Hematopoietic multipotent progenitor cell (in vitro differentiated cells): ENCODE results near the genes MAB21L2 and ARFIP1.

- CAGE, long polyA plus RNA = no peak
Observed at GRCh38 chr4:148202993-148204049, 238.9 kb downstream of the NR3C2 start.

DNA sequence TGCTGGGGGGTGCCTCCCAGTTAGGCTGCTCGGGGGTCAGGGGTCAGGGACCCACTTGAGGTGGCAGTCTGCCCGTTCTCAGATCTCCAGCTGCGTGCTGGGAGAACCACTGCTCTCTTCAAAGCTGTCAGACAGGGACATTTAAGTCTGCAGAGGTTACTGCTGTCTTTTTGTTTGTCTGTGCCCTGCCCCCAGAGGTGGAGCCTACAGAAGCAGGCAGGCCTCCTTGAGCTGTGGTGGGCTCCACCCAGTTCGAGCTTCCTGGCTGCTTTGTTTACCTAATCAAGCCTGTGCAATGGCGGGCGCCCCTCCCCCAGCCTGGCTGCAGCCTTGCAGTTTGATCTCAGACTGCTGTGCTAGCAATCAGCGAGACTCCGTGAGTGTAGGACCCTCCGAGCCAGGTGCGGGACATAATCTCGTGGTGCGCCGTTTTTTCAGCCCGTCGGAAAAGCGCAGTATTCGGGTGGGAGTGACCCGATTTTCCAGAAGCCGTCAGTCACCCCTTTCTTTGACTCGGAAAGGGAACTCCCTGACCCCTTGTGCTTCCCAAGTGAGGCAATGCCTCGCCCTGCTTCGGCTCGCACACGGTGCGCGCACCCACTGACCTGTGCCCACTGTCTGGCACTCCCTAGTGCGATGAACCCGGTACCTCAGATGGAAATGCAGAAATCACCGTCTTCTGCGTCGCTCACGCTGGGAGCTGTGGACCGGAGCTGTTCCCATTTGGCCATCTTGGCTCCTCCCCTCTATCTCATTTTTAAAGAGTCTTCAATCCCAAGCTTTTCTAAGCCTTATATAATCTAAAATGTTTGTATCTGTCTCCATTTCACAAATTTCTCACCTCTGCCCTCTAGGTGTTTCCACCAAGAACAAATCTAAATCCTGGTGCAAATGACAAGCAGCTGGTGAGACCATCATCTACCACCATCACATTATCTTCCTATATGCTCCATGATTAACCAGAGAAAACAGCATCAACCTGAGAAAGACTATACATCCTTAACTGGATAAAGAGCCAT lies 118.7 kb downstream of the NR3C2 start:
- CAGE, long polyA plus RNA = no peak

- CAGE, long polyA plus RNA = no peak
Observed at GRCh38 chr4:148794989-148795665, 352.9 kb upstream of the NR3C2 start.

DNA sequence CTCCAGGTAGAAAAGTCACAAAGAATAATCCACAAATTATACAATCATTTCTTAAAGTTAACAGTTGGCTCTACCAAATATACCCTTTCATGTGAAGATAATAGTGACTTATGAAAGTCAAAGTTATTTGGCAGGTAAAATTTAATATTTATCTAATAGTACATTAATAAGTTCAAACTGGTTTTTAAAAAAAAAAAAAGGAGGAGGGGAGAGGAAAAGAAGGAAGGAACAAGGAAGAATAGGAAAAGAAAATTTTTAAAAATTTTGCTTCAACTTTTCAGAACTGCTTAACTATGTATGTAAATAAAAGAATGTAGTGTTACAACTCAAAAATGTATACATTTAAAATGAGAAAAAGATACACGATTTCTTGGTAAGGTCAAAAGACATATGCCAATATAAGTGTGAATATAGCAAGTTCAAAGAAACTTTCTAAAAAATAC lies 6.0 kb upstream of the MAB21L2 start:
- CAGE, long polyA plus RNA = no peak

DNA sequence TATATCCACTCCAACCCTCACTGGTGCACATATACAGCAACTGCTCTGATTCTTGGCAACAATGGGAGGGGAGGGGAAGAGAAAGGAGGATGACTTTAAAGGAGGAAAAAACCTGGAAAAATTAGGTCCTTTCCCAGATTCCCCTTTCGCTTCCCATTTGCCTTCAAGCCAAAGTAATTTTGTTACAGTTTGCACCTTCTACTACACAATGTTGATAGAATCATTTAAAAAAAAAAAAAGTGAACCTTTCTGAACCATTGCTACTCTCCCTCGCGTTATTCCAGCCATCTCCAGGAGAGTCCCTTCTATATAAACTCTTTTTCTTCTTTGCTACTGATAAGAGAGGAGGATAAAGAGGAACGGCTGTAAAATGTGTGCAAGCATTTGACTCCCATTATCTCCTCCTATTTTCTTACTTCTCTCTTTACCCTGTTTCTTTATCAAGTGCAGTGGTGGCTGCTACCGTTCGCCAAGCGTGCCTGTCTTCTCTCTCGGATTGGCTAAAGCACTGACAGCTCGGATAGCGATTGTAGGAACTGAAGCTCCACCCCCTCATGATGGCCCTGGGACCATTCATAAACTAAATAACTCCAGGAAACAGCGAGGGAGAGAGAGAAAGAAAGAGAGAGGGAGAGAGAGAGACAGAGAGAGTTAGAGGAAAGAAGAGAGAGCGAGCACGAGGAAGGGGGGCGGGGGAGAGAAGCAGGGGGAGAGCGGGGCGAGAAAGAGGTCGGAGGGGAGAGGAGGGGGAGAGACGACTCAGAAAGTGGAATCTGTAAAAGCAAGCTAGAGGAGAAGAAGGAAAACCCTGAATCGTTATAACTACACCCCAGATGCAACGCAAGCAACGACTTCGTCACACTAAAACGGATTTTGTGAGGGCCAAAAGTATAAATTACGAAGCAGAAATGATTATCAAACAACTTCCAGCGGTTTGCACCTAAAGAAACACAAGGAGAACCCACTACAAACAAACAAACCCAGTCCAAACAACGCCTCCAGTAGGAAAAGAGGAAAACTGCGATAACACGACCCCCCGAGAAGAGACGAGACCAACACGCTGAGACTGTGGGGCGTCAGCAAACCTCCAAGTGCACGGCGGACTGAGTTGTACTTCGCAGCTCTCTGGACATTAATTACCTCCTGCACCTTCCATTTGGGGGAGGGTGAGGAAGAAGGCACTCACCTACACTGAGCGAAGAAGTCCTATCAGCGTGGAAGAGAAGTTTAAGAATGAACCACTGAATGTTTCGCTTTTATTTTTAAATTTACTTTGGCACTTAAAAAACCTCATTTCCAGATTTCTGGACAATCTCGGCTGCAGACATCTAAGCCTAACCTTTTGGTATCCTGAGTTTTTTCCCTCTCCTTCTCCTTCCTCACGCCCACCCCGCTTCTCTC lies at the start of gene MAB21L2:
MAB21L2 (plus strand) TSS at position 832 of the 1,401 bp plus-strand sequence.
- CAGE, long polyA plus RNA = no peak

GRCh38 chr4:151012833-151013384 lies 2.2 kb downstream of the LRBA start:
- CAGE, long polyA plus RNA = no peak

GRCh38 chr4:151323098-151323430 lies 2.3 kb downstream of the SH3D19 start:
- CAGE, long polyA plus RNA = no peak

DNA sequence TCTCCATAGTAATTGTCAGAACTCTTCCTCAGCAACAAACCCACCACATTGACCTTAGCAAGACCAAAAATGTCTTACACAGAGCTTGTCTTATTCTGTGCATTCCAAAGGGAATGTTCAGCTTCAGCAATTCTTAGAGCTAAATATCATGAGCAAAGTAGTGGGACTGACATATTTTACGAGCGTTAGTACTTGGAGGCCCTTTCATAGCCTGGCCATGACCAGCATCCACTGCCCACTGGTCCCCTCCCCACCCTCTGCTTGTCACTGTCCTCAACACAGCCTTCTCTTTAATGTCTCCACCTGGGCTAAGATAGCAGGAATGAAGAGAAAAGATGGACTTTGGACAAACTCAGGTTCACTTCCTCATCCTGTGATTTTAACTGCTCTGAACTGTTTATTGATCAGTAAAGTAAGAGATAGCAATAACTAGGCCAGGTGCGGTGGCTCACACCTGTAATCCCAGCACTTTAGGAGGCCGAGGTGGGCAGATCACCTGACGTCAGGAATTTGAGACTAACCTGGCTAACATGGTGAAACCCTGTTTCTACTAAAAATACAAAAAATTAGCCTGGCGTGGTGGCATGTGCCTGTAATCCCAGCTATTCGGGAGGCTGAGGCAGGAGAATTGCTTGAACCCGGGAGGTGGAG lies 15.6 kb upstream of the SH3D19 start:
- CAGE, long polyA plus RNA = no peak

DNA sequence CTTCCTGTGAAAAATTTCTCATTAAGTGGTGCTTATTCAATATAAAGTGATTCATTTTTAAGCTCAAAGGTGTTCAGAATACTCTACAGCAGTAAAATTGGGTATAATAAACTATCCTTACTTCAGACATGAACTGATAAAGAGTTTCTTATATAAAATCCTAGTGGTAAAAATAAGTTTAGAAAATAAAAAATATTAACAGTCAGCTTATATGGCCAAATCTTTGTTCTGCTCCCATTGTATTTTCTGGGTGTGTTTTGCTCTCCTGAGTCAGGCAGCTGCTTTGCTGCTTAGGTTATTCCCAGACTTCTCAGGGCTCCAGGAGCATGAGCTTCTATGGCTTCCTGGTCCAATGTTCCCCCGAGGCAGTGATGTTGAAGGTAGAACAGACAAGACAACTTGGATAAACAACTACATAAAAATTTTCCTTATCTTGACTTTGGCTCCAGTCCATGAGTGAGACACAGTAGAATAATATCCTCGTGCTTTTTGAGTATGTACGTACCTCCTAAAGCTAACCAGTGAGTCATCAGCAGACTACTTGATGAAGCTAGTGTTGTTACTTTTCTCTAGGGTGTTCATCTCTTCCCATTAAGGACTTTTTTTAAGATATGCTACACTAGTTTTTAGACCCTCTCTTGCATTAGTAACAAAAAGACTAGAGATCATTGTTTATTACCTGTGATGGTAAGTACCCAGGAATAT lies 131.7 kb downstream of the FHIP1A start:
- CAGE, long polyA plus RNA = no peak

DNA sequence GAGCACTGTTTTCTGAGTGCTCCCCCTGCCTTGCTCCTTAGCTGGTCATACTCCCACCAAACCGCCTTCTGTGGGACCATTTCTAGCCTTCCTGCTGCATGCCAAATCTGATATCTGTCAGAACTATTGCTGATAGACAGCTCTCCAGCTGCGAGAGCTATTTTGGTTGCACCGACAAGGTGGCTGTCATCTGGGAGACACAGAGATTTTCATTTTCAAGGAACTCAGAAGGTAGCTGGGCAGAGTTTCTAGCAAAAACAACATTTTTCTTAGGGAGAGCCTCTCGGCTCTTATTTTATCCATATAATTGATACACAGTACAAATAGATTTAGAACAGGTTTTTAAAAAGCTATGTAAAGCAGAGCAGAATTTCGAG lies 2.6 kb upstream of the GATB start:
- CAGE, long polyA plus RNA = no peak

DNA sequence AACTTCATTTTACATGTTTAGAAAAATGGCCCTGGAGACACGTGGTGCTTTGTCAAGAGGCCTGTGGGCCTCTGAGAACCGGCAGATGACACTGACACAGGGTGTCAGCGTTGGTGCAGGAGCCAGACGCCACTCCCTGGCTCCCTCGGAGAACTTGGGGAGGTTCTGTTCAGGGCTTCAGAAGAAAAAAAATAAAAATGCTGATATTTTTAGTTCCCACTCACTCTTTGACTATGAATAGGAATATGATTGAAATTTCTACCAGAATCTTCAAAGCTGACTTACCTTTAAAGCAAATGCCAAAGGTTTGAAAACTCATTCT lies 190.9 kb upstream of the GATB start:
- CAGE, long polyA plus RNA = no peak

- CAGE, long polyA plus RNA = no peak
Observed at GRCh38 chr4:152072626-152073134, 311.9 kb upstream of the GATB start.

- CAGE, long polyA plus RNA = no peak
Observed at GRCh38 chr4:152102420-152103074, 341.7 kb upstream of the GATB start.

DNA sequence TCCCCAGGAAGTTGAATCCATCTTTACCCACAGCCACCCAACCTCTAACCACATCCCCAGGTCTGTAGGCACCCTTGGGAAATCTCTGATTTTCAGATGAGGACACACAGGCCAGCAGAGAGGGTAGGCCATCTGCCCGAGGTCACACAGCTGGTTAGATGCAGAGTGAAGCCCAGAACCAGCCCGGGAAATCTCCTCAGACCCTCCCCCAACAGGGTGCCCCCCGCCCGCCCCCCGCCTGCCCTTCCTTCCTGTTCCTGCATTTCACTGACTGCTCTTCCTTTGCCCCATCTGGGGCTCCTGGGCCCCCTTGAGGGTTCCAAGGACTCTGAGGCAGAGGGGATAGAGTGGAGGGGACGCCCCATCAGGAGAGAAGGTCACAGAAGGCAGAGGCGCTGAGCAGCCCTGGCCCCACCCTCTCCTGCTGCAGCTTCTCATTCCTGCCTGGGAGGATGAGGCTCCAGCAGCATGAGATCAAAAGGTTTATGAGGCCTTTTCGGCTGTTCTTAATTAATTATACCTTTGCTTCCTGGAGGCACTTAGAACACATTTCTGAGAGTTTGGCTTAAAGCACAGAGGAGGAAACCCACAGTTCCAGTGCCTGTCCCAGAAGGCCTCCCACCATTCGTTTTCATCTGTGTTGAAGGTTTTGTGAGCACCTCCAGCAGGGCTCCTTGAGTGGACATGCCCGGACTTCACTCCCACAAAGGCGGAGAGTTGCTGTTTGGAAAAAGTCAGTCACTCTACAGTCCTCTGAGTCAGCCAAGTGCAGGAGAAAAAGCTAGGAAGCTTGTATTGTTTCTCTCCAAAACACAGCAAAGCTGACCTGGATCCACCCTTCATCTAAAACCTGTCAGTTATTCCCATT lies 277.2 kb downstream of the FBXW7 start:
- CAGE, long polyA plus RNA = no peak

DNA sequence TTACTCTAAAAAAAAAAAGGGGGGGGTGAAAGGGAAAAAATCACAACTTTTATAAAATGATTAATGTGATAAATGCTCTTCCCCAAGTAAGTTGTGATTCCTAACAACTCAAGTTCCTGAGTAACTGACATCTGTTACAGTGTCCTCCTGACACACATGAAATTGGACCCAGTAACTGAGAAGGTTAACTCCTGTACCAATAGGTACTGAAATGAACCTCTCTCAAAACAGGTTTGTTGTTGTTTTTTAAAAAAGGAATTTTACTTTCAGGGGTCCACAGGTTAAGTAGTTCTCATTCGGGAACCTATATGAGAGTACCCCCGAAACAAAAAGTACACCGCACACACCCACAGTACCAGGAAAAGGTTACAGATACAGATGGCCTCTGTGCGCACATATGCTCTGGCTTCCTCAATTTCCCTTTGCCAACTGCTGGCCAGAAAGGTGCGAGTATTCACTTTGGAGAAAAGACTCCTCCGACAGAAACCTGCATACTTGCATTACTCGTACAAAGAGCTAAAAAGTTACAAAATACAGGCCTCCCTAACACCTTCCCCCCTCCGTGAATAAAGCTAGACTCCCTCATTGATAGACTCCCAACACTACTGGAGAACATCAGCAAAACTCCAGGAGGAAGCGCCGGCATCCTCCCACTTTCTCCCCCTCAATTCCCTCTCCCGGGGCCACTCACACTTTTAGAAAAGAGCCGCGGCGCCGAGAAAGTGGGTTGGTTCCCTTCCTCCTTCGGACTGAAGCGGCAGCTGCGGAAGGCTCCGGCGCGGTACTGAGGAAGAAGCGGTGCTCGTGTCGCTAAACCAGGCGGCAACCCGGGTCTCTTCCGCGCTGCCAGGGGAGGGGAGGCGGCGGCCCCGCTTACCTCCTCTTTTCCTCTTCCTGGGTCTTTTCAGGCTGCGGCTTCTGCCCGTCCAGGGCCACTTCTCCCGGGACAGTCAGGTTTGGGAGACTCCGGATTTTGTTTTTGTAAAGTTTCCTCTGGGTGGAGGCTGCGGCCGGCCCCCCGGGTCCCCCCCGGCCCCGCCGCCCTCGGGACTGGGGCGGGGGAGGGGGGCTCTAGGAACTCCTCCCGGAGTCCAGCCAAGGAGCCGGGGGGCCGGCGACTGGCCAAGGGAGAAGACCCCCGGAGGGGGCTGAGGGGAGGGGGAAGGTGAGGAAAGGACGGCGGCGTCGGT lies 1.2 kb downstream of the FBXW7 start:
- CAGE, long polyA plus RNA = no peak

DNA sequence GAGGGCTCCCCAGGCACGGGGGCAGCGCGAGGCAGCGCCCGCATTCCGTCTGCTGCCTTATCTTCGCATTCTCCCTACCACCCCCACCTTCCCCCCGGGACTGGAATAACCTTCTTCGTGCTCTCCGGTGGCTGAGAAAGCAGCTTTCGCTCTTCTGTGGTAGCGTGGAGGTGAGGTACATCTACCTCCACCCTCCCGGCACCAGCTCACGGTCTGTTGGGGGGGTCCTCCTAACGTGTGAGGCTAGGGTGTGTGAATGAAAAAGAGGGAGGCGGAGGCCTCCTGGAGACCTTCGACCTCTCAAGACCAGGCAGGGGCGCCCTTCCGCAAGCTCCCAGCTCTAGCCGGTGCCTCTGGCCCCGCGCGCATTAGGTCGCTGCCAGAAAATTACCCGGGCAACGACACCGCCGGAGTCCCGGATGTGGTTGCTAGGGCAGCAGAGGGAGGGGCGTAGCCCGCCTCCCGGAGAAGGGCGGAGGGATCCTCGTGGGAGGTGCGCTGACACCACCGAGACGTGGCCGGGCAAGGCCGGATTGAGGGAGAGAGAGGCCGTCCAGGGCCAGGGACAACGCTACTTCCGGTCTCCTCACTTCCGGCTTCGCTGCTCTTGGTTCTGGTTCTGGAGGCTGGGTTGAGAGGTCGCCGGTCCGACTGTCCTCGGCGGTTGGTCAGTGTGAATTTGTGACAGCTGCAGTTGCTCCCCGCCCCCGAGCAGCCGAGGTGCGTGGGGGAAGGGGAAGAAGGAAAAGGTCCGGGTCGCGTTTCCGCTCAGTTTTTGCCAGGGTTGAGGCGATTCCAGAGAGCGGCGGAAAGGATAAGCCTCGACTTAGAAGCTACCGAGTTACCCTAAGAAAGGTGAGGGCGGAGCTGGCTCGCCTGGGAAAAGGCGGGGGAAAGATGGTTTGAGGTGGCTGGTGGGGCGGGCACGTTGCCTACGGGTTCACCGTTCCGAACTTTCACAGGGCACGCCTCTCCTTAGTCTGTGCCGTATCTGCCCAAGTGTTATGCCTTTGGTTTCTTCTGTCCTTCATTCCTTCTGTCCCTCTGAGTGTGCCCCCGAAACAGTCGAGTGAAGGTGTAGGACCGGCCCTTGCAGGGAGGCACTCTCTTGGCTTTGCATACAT lies at the start of gene ARFIP1:
ARFIP1 (plus strand) TSS at position 583 of the 1,124 bp plus-strand sequence.
- CAGE, long polyA plus RNA = start-site peak on the plus strand centred at position 592 of the sequence, 49 bp wide, 473 reads

GRCh38 chr4:152885143-152885568 lies 51.0 kb upstream of the FHDC1 start:
- CAGE, long polyA plus RNA = no peak

GRCh38 chr4:153067418-153067721 lies 131.2 kb downstream of the FHDC1 start:
- CAGE, long polyA plus RNA = no peak

DNA sequence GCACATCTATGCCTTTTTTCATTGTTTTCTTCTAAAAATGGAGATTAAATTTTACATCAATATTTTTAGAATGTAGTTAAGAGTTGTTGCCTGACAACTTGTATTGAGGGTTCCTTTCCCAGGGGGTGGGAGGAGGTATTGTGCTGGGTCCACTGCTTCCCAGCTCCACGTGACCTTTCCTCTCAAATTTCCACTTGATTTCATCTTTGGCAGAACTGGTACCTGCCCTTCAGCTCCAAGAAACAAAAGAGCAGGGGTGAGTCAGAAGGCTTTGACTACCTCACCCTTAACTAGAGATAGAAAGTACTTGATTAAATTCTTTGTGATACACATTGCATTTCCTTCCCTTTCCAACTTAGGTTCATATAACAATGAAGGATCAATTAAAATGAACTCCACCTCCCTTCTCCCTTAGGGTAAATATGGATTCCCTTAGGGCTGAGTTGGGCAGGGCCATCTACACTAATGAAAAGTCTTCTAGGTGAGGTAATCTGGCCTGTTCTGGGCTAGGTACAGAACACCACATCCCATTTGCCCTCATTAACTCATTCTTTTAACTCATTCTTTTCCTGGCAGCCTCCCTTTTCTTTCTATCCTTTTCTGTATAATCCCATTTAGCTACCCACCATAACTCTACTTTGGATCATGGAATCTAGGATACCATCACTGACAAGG lies 19.8 kb downstream of the TRIM2 start:
- CAGE, long polyA plus RNA = no peak

DNA sequence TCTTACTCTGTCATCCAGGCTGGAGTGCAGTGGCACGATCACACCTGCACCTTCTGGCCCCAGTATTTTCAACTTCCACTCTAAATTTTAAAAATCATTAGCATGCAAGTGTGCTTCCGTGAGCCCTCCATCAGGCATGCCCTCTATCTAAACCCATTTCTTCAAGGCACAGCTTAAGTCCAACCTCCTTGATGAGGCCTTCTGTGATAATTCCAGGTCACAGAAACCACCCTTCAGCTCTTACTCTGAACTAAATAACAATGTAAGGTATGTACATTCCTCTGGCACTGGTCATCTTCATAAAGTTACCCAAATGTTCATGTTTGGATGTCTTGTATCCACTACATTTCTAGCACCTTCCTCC lies 38.7 kb upstream of the TMEM131L start:
- CAGE, long polyA plus RNA = no peak